Keratinocyte (primary cell): ENCODE data around the gene NR2E3.

DNA sequence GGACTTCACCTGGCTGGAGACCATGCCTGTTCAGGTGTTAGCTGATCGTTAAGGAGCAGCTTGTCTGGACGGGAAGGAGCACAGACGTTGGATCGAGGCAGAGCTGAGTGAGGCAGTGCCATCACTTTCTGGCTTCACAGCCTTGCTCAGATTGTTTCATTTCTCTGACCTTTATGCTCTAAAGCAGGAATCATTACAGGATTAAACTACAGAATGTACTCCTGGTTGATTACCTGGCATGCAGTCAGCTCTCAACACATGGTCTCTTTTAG, 119.0 kb upstream of the NR2E3 start:
CAGE:
- cytosol, long polyA minus RNA: no peak
- cytosol, long polyA plus RNA: no peak
- long polyA plus RNA: no peak
- nucleus, long polyA minus RNA: no peak
- nucleus, long polyA plus RNA: no peak

DNA sequence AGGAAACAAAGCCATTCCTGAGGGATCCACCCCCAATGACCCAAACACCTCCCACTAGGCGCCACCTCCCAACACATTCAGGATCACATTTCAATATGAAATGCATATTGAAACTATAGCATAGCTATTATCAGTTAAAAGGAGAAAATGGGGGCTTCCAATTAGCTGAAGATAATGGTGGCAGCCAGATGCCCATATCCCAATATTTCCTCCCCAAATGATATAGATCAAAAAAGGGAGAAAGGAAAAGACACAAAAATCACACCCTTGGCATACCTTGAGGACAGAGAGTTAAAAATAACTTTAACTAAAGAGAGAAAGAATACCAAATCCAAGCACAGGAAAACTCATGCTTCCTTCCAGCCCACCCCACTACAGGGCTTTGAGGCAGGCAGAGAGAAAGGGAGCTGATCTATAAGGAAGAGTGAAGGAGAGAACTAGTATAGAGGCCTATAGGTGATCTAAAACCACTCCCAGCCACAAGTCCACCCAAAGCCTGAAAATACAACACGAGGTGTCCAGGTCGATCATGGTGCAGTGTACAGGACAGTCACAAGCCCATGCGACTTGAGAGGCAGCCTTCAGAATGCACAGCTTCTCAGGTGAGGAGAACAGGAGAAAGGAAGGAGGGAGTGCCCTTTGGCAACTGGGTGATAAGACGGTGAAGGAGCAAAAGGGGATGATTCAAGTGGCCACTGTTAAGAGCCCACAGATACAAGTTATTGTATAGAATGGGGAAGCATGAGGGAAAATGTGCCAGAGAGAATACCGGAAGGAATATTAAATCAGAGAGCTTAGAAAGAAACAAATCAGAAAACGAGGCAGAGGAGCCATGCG, 113.7 kb upstream of the NR2E3 start:
CAGE:
- cytosol, long polyA minus RNA: no peak
- cytosol, long polyA plus RNA: no peak
- long polyA plus RNA: no peak
- nucleus, long polyA minus RNA: no peak
- nucleus, long polyA plus RNA: no peak

DNA sequence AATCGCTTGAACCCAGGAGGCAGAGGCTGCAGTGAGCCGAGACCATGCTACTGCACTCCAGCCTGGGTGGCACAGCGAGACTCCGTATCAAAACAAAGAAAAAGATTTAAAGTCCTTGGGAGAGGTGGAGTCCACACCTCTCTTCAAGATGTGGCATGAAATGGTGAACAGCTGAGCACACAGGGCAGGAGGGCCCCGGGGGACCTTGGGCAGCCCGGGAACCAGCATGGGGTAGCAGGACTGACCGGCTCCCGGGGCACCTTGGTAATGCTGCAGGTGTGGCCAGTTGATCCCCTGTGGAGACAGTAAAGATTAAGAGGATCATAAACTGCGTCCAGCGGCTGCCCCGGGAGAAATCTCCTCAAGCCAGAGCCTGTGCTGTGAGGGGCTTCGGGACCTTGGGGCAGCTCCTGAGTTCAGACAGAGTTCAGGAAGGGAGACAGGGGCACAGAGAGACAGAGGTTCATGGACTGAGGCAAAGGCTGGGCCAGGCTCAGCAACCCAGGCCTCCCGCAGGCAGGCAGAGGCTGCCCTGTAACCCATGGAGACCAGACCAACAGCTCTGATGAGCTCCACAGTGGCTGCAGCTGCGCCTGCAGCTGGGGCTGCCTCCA, at the start of gene NR2E3:
Gene NR2E3 (plus strand): TSS at position 352 of the 614 bp plus-strand sequence.
CAGE:
- cytosol, long polyA minus RNA: no peak
- cytosol, long polyA plus RNA: no peak
- long polyA plus RNA: no peak
- nucleus, long polyA minus RNA: no peak
- nucleus, long polyA plus RNA: no peak

CAGE:
- cytosol, long polyA minus RNA: no peak
- cytosol, long polyA plus RNA: no peak
- long polyA plus RNA: no peak
- nucleus, long polyA minus RNA: no peak
- nucleus, long polyA plus RNA: no peak
These were observed 89.3 kb downstream of the NR2E3 start for GRCh38 chr15:71899591-71900095.

DNA sequence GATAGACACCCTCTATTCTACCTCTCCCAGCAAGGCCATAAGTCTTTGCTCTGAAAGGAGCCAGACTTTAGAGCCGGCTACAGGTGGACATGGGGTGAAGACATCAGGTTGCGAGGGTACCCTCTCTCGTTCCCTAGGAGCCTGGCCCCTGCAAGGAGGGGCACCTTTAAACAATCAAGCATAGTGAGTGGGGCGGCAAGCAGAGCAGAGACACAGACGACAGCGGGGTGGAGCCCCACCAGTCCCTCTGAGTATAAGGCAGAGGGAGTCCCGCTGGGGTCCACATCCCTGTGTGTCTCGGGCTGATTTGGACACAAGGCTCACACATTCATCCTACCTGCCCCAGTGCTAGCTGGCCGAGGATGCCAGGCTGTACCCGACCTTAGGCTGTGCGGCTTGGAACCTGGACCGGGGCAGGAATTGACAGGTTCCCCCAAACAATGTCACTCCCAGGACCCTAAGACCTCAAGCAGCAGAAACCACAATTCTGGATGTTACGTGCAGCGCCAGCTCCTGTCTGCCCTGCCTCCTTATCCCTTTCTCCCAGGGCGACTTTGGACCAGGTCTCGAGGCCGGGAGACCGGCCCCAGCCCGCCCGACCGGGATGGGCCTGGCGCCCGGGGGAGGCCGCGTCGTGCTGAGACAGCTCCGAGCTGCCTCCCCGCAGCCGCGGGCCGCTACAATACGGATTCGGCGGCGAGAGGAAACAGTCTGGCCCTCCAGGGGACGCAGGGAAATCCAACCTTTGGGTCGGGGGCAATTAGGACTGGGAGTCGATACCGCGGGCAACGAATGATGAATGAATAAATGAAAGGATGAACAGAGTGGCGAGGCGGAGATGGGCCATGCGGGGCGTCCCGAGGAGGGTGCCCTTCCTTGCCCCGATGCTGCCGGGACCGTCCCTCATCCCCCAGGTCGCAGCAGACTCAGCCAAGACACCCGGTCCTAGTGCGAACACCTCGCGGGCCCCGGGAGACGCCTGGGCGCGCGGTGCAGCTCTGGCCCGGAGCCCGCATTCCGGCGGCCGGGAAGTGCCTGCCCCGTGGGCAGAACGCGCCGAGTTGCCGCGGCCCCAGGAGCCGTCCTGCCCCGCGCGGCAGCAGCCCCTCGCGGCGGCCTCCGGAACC, 653 bp downstream of the GRAMD2A start:
CAGE:
- cytosol, long polyA minus RNA: no peak
- cytosol, long polyA plus RNA: no peak
- long polyA plus RNA: no peak
- nucleus, long polyA minus RNA: no peak
- nucleus, long polyA plus RNA: no peak

GRCh38 chr15:72228062-72228387, 3.0 kb downstream of the PKM start:
CAGE:
- cytosol, long polyA minus RNA: no peak
- cytosol, long polyA plus RNA: no peak
- long polyA plus RNA: no peak
- nucleus, long polyA minus RNA: no peak
- nucleus, long polyA plus RNA: no peak

GRCh38 chr15:72229649-72230017, 1.4 kb downstream of the PKM start:
CAGE:
- cytosol, long polyA minus RNA: no peak
- cytosol, long polyA plus RNA: no peak
- long polyA plus RNA: no peak
- nucleus, long polyA minus RNA: no peak
- nucleus, long polyA plus RNA: no peak

CAGE:
- cytosol, long polyA minus RNA: no peak
- cytosol, long polyA plus RNA: no peak
- long polyA plus RNA: no peak
- nucleus, long polyA minus RNA: no peak
- nucleus, long polyA plus RNA: no peak
These were observed 666 bp downstream of the PKM start for GRCh38 chr15:72230018-72231030.

CAGE:
- cytosol, long polyA minus RNA: no peak
- cytosol, long polyA plus RNA: no peak
- long polyA plus RNA: no peak
- nucleus, long polyA minus RNA: no peak
- nucleus, long polyA plus RNA: no peak
These were observed 17.7 kb downstream of the ARIH1 start for GRCh38 chr15:72491371-72492708.

CAGE:
- cytosol, long polyA minus RNA: no peak
- cytosol, long polyA plus RNA: no peak
- long polyA plus RNA: no peak
- nucleus, long polyA minus RNA: start-site peak on the plus strand at chr15:72523401-72523509, 28 reads
- nucleus, long polyA plus RNA: no peak
These were observed 49.2 kb downstream of the ARIH1 start for GRCh38 chr15:72523380-72523764.

GRCh38 chr15:72784236-72784761, 741 bp upstream of the ADPGK start:
CAGE:
- cytosol, long polyA minus RNA: no peak
- cytosol, long polyA plus RNA: no peak
- long polyA plus RNA: no peak
- nucleus, long polyA minus RNA: no peak
- nucleus, long polyA plus RNA: no peak

CAGE:
- cytosol, long polyA minus RNA: no peak
- cytosol, long polyA plus RNA: no peak
- long polyA plus RNA: no peak
- nucleus, long polyA minus RNA: no peak
- nucleus, long polyA plus RNA: no peak
These were observed 57.4 kb upstream of the NEO1 start for GRCh38 chr15:72994702-72995432.

GRCh38 chr15:73010716-73011069, 41.6 kb upstream of the NEO1 start:
CAGE:
- cytosol, long polyA minus RNA: no peak
- cytosol, long polyA plus RNA: no peak
- long polyA plus RNA: no peak
- nucleus, long polyA minus RNA: no peak
- nucleus, long polyA plus RNA: no peak

DNA sequence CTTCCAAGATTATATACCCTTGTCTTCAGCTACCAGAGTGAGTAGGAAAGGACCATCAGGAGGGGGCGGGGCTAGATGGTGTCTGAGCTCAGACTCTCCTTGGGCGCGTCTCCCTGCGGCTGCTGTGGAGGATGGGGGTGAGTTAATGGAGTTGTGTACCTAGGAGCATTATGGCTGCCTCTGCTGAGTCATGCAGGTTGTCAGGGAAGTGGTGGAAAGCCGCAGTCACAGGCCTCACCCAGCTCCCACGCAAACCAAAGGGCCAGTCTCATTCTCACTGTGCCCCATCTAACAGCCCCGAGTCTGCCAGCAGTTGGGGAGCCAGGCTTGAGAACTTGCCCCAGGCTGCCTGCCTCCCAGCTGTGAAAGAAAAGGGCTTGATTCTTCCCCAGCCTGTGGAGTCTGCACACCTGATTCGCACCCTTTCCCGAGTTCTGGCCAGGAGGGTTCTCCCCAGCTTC, 143.4 kb downstream of the HCN4 start:
CAGE:
- cytosol, long polyA minus RNA: no peak
- cytosol, long polyA plus RNA: no peak
- long polyA plus RNA: no peak
- nucleus, long polyA minus RNA: no peak
- nucleus, long polyA plus RNA: no peak

DNA sequence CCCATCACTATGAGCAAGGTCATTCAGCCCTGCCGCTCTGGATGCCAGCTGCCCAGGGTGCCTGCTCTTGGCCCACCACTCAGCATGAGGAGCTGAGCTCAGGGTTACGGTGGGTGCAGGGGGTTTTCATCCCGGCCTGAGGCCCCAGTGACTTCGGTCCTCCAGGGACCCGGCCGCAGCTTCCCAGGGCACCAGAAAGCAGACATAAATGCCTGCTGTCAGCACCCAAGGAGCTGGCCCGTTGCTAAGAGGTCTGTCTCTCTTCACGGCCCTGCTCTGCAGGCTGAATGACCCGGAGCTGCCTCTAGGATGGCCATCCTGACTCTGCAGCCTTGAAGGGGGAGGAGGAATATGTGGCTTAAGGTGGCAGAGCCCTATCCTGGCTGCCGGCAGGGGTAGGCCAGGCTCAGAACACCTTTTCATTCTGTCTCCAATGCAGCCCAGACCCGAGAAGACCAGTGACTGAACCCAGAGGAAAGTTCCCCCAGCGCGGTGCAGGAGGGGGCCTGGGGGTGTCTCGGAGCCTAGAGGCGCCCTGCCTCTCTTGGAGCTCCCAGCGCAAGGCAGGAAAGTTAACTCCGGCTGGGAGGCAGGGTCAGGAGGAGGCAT, 1.8 kb downstream of the HCN4 start:
CAGE:
- cytosol, long polyA minus RNA: no peak
- cytosol, long polyA plus RNA: no peak
- long polyA plus RNA: no peak
- nucleus, long polyA minus RNA: no peak
- nucleus, long polyA plus RNA: no peak

CAGE:
- cytosol, long polyA minus RNA: no peak
- cytosol, long polyA plus RNA: no peak
- long polyA plus RNA: no peak
- nucleus, long polyA minus RNA: no peak
- nucleus, long polyA plus RNA: no peak
These were observed 55.2 kb downstream of the NPTN start for GRCh38 chr15:73578044-73578432.

DNA sequence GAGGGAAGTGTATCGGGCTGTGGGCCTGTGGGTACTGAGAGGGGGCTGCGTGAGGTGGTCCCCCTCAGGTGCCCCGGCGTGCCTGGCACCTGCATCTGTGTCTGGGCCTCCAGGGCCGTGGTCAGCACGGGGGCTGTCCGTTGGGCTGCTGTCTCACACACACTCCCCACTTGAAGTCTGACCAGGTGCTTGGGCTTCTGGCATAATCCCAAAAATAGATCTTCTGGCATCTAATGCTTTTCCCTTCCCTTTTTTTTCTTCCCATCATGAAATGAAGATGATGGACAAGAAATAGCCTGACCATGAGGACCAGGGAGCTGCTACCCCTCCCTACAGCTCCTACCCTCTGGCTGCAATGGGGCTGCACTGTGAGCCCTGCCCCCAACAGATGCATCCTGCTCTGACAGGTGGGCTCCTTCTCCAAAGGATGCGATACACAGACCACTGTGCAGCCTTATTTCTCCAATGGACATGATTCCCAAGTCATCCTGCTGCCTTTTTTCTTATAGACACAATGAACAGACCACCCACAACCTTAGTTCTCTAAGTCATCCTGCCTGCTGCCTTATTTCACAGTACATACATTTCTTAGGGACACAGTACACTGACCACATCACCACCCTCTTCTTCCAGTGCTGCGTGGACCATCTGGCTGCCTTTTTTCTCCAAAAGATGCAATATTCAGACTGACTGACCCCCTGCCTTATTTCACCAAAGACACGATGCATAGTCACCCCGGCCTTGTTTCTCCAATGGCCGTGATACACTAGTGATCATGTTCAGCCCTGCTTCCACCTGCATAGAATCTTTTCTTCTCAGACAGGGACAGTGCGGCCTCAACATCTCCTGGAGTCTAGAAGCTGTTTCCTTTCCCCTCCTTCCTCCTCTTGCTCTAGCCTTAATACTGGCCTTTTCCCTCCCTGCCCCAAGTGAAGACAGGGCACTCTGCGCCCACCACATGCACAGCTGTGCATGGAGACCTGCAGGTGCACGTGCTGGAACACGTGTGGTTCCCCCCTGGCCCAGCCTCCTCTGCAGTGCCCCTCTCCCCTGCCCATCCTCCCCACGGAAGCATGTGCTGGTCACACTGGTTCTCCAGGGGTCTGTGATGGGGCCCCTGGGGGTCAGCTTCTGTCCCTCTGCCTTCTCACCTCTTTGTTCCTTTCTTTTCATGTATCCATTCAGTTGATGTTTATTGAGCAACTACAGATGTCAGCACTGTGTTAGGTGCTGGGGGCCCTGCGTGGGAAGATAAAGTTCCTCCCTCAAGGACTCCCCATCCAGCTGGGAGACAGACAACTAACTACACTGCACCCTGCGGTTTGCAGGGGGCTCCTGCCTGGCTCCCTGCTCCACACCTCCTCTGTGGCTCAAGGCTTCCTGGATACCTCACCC, 29.0 kb downstream of the CD276 start:
CAGE:
- cytosol, long polyA minus RNA: start-site peak on the plus strand centred at position 378 of the sequence, 57 bp wide, 23 reads; start-site peak on the plus strand centred at position 546 of the sequence, 70 bp wide, 24 reads
- cytosol, long polyA plus RNA: no peak
- long polyA plus RNA: no peak
- nucleus, long polyA minus RNA: start-site peak on the plus strand centred at position 335 of the sequence, 49 bp wide, 57 reads; start-site peak on the plus strand centred at position 489 of the sequence, 81 bp wide, 48 reads
- nucleus, long polyA plus RNA: no peak

DNA sequence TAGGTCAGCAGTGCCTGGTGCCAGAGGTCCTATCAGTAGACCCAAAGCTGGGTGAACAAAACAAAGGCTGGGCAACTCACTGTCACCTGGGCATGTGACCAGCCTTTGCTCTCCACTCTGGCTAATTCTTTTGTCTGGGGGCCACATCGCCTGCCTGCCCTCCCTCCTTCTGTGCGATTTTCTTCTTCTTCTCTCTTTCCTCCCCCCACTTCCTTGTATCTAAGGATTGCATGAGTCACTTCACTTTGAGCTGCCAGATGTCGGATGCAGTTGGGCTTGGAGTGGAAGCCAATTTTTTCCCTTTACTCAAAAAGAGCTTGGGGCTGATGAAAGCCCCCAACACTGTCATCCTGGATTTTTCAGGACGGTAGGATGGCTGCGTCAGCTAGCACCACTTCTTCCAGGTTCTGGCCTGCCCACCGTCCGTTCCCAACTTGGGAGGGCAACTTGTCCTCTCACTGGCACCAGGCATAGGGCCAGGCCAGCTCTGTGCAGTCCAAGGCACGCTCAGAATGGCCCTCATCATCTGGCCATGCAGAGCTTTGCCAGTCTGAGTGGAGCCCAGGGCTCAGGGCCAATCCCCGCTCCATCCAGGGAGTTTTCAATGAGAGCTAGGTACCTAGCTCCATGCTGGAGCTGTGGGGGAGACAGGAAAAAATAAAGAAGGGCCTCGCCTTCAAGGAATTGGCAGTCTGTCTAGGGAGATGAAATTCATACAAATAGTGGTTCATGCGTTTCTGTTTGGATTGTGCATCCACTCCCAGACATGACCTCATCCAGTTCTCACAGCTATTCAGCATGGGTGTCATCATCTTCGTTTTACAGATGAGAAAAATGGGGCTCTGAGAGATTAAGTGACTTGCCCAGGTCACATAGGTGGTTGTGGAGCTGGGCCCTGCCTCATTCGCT, 47.6 kb upstream of the INSYN1 start:
CAGE:
- cytosol, long polyA minus RNA: no peak
- cytosol, long polyA plus RNA: no peak
- long polyA plus RNA: no peak
- nucleus, long polyA minus RNA: no peak
- nucleus, long polyA plus RNA: no peak

DNA sequence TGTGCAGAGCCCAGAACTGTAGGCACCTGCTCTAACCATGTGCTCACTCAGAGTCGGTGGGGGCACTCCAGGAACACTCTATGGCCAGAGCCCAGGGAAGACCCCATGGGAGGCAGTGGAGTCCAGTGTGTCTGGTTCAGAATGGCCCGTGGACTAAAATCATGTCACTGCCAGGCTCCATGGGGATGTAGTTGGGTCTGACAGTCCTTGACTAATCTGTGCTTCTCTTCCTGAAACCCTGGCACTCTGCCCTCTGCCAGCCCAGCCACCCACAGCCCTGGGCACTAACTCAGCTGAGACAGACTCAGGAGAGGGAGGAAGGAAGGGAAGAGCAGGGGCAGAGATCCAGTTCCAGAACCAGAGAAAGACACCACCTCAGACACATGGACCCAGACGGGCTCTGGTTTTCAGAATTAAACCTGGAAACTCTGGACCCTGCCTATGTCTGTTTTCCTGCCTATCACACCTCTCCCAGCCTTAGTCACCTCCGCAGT, 56.6 kb upstream of the INSYN1 start:
CAGE:
- cytosol, long polyA minus RNA: no peak
- cytosol, long polyA plus RNA: no peak
- long polyA plus RNA: no peak
- nucleus, long polyA minus RNA: no peak
- nucleus, long polyA plus RNA: no peak

CAGE:
- cytosol, long polyA minus RNA: no peak
- cytosol, long polyA plus RNA: no peak
- long polyA plus RNA: no peak
- nucleus, long polyA minus RNA: no peak
- nucleus, long polyA plus RNA: no peak
These were observed 4.6 kb upstream of the LOXL1 start for GRCh38 chr15:73921601-73922087.